Skeletal muscle satellite cell (primary cell): ENCODE results near the gene EPAS1.

- CAGE, long polyA plus RNA = no peak
Observed at GRCh38 chr2:45928879-45929555, 277.5 kb downstream of the PRKCE start.

DNA sequence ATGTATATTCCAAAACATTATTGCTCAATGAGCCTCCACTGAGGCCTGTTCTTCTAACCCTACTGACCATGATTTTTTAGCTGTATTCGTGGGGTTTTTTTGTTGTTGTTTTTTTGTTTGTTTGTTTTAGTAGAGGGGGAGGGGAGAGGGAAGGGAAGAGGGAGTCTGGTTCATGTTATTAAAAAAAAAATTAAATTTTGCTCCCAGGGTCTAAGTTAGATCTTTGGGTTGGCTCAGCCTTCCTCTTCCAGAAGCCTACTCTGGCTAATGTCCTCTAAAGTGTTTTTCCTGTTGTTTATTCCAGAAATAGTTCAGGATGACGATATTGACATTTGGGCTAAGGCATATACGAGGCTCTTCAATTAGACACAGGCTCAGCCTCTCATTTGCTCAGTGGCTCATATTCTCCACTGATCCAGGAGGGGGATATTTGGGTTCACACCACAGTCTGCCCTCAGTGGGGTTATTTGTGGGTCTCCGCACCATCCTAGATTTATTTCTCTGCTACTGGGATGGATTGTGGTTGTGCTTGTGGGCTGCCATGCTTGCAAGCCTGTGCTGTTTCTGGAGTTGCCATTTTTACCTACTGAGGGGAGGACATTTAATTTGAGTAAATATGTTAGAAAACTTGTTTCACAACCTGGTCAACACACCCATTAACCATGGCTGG is 257.7 kb upstream of the EPAS1 start:
- CAGE, long polyA plus RNA = no peak

GRCh38 chr2:46297249-46298232 is at the start of gene EPAS1:
TSS of gene EPAS1 (plus strand) at chr2:46297407.
- CAGE, long polyA plus RNA = no peak

- CAGE, long polyA plus RNA = no peak
Observed at GRCh38 chr2:46345175-46345690, 48.0 kb downstream of the EPAS1 start.

GRCh38 chr2:46381478-46381847 is 84.3 kb downstream of the EPAS1 start:
- CAGE, long polyA plus RNA = no peak

DNA sequence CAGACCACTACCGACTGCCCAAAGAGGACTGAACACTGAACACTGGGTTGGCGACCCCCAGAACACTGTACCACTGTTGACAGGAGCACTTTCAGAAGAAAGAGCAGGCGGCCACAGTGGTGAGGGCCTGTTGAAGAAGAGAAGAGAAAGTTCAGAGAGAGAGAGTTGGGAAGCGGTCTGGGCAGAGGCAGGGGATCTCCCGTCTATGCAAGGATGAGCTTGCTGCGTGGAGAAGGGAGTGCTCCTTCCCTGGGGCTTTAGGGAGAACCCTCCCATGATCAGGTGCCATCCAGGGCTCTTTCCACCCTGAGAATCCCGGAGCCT is 85.6 kb downstream of the EPAS1 start:
- CAGE, long polyA plus RNA = no peak

GRCh38 chr2:46416763-46417263 is 119.6 kb downstream of the EPAS1 start:
- CAGE, long polyA plus RNA = no peak

GRCh38 chr2:46538267-46538921 is 3.9 kb upstream of the RHOQ start:
- CAGE, long polyA plus RNA = no peak

GRCh38 chr2:46545215-46545810 is 2.9 kb upstream of the ATP6V1E2 start:
- CAGE, long polyA plus RNA = no peak

GRCh38 chr2:46561195-46561475 is 18.8 kb upstream of the ATP6V1E2 start:
- CAGE, long polyA plus RNA = no peak

- CAGE, long polyA plus RNA = no peak
Observed at GRCh38 chr2:46564888-46565395, 22.6 kb upstream of the ATP6V1E2 start.

GRCh38 chr2:46568592-46568997 is 26.2 kb upstream of the ATP6V1E2 start:
- CAGE, long polyA plus RNA = no peak

DNA sequence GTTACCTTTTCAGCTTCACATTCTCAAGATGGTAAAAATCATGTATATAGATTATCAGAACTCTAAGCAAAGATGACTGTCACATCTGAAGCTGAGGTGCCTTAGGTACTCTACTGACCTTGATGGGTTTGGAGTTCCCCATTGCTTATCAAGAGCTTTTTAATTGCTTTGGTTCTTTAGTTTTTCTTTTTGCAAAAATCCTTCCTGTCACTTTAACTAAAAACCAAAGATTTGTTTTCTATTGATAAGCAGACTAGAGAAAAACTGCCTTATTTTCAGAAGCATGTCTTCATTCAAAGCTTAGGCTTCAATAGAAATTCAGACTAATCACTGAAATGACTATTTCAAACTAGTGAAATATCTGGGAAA is 33.5 kb downstream of the PIGF start:
- CAGE, long polyA plus RNA = no peak

GRCh38 chr2:46617364-46617510 is 222 bp downstream of the CRIPT start:
- CAGE, long polyA plus RNA = no peak

GRCh38 chr2:46631868-46632715 is 15.1 kb downstream of the CRIPT start:
- CAGE, long polyA plus RNA = no peak

DNA sequence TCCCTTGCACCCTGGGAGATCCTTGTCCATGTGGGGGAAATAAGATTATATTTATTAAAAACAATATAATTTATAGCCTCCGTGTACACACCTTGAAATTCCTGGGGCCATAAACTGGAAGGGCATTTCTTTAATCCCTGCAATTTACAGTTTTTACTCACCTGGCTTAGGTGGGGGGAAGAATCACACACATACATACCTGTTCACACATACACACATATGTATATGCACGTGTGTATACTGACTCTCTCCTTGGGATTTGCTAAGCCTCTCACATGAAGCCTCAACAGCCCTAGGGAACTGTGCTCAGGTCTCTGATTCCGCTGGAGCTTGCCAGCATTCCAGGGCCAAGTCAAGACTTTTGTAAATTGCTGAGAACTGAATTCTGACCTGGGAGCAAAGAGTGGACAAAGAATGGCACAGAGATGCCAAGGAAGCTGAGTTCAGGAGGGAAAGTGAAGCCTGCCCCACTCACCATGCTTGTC is 39.5 kb downstream of the CRIPT start:
- CAGE, long polyA plus RNA = no peak

GRCh38 chr2:46740046-46740780 is 41.1 kb downstream of the SOCS5 start:
- CAGE, long polyA plus RNA = no peak

DNA sequence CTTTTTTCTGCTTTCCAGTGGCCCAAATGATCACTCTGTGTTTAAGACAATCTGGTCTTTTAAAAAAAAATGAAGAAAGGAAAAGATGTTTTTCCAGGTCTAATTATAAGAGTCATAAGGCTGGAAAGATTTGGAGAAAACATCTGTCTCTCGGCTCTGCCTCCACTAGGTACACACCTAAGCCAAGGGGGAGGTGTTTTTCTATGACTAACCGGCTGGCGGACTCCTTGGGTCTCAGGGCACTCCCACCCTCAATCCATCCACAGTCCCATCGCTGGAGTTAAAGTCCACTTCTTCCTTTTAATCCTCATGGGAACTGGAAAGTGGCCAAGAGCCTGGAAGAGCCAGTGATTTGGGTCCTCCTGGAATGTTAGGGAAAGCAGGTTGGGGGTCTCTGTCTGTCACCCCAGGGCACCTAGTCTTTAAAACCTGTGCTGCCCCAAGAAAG is 66.6 kb downstream of the MCFD2 start:
- CAGE, long polyA plus RNA = no peak

- CAGE, long polyA plus RNA = no peak
Observed at GRCh38 chr2:46873540-46873968, 42.1 kb downstream of the MCFD2 start.

GRCh38 chr2:46988806-46989655 is 48.0 kb downstream of the TTC7A start:
- CAGE, long polyA plus RNA = no peak